Pericardium (tissue), 1 donor: ENCODE measurements around a stretch of chr7.

GRCh38 chr7:130794317-130794776 is 60.3 kb upstream of the KLF14 start:
- RRBS, result no CpG with 5 or more reads among the region's 8 CpGs

DNA sequence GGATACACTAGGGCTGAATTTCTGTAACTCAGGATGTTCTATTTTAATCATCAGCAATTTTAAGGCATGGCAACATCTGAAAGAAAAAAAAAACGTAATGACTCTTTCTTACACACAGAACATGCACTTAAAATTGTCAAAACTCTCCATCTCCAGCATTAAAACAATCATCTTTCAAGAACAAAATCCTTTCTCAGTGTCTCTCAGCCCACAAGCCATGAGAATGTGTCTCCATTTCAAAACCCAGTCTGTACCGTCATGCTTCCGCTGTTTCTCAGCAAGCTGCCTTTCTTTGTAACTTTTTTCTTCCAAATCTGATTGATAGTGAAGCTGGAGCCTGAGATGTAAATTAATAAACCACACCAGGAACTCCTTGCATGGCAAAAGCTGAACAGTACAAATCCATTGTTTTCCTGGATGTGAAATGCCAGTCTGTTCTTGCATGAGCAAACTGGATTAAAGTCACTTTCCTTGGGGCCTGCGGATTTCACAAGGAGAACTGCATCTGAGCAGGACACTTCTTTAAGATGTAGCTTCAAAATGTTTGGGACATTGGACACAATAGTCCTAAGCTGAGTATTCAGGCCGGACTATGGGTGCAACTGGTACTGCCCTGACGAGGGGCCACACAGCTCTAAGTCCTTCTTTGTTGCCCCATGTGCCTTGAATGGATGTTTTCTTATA is 147.5 kb upstream of the KLF14 start:
- RRBS, result no CpG with 5 or more reads among the region's 6 CpGs

GRCh38 chr7:130900445-130900821 is 166.4 kb upstream of the KLF14 start:
- RRBS, result no CpG with 5 or more reads among the region's 4 CpGs

GRCh38 chr7:130918665-130919277 is 184.8 kb upstream of the KLF14 start:
- RRBS, result no CpG with 5 or more reads among the region's 3 CpGs

DNA sequence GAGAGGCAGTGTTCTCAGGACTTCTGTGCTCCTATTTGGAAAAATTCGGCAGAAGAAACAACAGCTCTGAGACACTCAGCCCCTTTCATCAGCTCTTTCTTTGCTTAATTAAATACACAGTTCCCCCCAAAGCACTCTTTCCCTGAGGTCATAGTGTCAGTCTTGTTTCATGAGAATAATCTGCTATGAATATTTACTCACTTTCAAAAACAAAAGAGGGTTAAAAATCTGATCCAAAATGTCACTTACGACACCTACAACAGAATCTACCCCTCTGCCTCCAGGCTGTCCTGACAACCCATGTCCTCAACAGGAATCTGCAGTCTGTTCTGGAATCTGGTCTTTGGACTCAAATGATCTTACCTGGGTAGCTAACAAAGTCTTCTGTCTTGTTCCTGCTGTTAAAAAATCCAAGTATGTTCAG is 188.7 kb upstream of the KLF14 start:
- RRBS, result no CpG with 5 or more reads among the region's 2 CpGs

DNA sequence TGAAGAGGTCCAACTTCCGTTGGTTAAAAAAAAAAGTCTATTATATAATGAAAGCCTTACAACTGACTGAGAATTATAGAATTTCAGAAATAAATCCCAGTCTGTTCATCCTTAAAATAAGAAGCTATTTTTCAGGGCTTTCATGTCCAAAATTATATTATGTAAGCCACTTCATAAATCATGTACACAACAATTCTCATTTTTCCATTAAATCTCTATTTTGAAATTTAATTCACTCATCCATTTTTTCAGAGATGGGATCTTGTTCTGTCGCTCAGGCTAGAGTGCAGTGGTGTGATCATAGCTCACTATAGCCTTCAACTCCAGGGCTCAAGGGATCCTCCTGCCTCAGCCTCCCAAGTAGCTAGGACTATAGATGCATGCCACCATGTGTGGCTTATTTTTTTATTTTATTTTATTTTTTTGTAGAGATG is 203.7 kb upstream of the KLF14 start:
- RRBS, result no CpG with 5 or more reads among the region's 2 CpGs

DNA sequence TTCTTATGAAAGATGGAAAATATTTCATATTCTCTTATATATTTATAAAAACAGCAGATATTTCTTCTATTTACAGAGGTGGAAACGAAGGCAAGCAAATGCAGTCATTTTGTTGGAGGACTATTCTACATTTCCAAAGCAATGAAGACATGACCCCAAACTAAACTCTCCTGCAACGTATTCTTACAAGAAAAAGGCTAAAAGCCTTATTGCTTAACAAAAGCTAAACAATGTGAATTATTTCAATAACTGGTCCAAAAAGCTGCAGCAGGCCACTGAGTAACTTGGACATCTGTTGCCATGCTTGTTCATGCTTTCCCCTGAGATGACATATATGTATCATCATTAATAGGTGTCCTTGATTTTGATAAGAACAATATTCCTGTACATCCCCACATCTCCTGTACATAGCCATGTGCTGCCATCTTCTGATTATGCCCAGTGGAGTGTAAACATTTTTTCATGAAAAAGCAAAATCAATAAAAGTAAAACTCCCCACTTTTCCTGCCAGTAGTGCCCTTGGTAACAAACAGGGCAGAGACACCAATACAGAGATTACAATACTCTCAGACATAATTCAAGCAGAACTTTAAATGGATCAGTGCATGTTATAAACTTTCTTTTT is 205.3 kb upstream of the KLF14 start:
- RRBS, result no CpG with 5 or more reads among the region's 2 CpGs

- RRBS, result no CpG with 5 or more reads among the region's 19 CpGs
These were observed 217.6 kb upstream of the KLF14 start for GRCh38 chr7:130951363-130952256.

DNA sequence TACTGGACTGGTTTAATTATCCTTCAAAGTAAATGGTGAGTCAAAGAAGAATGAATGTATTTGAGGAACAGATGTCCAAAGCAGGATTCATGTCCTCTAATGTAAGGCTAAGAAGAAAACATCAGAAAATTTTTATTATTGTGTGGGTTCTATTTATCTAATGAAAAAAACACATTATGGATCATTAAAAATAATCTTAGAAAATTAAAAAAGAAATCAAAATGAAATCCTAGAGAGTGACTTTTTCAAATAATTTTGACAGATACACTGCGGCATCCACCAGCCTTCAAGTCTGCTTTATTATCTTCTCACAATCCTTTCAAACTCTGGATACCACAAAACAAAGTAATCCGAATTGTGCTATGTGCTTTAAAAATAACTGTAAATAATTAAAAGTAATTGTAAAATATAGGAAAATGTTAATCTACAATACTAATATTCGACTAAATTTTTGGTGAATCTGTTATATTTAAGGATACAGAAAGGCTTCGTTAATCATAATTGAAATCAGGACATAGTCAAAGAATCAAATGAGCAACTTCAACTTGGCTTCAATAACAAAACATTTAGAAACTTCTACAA is 246.5 kb upstream of the KLF14 start:
- RRBS, result no CpG with 5 or more reads among the region's 4 CpGs

DNA sequence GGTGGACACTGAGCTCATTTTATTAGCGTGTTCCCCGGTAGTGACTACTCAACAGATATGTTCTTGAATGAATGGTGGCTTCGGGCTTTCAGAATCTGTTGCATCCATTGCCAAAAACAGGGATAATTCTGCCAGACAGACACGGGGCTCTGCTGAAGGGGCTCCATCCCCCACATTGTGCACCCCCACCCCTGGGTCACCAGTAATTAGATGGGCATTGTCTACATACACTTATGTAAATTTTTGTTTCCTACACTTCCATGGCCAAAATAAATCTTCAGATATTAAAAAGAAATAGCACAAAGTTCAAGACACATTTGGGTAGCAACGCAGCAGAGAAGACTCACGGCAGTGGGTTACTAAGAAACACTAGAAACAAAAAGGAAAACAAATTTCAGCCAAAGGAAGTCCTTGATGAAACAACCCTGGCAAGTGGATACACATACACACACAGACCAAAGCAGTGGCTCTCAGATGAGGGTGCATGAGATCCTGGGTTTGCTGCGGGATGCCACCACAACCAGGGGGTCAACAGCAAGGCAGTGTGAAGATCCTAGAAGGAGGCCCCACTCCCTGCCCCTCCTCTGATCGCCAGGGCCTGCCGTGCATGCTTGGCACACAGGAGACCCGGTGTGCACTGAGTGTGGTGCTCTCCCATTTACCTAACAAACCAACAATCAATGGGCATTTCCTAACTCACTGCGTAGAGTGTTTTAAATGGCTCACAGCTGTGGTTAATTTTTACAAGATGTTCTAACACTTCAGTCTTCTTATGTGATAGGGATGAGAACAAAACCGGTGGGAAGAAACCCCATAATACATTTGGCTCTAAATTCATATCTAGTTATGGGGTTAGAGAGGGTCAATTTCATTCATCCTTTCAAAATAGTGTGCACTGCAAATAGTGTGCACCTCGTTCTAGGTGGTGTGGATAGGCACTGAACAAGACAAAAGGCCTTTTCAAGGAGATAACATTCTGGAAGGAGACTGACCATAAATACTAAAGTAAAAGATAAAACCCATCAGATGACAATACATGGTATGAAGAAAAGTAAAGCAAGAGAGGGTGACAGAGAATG is 252.3 kb upstream of the KLF14 start:
- RRBS, result no CpG with 5 or more reads among the region's 13 CpGs

DNA sequence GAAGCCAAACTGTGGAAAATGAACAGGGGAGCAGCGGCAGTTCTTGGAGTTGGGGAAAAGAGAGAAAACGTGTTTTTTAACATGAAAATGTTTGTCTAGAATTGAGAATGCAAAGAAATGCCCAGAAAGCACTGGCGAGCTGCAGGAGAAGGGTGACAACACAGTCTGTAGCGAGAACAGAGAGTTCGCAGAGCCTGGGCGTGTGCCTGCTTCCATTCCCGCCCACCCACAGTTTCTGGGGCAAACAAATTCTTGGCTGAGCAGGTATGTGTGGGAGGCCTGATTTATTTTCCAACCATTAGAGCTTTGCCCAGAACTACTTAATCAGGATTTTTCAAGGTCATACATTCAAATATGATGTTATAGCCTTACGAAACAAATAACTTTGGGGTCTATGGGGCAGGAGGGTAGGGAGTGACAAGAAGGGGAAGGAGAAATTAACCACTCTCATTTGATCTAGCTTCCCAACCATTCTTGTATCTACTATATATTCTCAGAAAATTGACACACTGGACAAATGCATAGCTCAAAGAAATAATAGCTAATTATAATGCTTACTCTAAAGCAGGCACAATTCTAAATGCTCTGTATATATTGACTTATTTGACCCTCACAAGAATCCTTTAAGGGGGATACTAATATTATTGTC is 260.8 kb upstream of the KLF14 start:
- RRBS, result no CpG with 5 or more reads among the region's 8 CpGs

DNA sequence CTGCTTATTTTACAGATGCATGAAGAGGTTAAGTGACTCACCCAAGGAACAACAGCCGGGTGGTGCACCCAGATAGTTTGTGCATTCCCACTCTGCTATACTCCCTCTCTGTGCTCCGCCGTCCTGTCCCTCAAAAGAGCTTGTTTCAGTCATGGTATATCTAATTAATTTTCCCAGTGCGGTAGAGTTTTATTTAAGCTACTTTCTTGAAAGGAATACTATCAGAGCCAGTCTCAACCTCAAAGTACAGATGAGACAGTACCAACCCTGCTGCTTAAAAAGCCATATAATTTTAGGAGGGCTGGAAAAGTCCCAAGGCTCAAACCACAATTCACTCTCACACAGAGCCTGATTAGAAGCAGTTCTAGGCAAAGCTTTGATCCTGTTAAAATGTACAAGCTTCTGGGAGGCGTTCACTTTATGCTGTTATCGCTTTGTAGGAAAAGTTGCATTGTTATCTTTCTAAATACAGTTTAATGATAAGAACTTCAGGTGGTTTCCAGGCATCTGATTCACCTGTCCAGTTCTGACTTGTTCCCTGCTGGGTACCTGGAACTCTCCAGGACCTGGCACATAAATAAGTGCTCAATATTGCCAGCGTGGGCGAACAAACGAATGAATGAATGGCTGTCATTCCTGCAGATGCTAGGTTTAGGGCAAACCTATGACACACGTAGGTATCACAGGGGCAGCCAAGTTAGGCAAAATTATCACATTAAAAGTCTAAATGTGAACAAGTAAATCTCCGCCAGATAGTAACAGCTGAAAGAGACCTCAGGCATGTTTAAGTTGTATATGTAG is 261.6 kb upstream of the KLF14 start:
- RRBS, result no CpG with 5 or more reads among the region's 11 CpGs

- RRBS, result no CpG with 5 or more reads among the region's 2 CpGs
These were observed 264.9 kb upstream of the KLF14 start for GRCh38 chr7:130998623-130999492.

- RRBS, result no CpG with 5 or more reads among the region's 10 CpGs
These were observed 266.3 kb upstream of the KLF14 start for GRCh38 chr7:131000055-131000878.

- RRBS, result no CpG with 5 or more reads among the region's 4 CpGs
These were observed 282.4 kb upstream of the KLF14 start for GRCh38 chr7:131016284-131016988.

DNA sequence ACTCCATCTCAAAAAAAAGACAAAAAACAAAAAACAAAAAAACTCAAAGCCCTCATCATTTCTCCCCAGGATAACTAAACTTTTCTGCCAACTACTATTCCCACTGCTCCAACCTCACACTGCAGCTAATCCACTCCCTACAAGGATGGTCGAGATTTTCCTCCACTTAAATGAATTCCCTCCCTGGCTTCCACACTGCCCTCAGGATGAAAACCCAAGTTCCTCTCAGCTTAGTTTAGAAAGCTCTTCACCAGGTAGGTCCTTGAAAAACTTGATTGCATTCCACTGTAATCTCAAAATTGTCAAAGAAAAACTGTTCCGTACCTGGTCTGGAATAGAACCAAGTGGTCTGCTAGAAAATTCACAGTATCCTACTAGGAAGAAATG is 294.3 kb upstream of the KLF14 start:
- RRBS, result no CpG with 5 or more reads among the region's 2 CpGs

DNA sequence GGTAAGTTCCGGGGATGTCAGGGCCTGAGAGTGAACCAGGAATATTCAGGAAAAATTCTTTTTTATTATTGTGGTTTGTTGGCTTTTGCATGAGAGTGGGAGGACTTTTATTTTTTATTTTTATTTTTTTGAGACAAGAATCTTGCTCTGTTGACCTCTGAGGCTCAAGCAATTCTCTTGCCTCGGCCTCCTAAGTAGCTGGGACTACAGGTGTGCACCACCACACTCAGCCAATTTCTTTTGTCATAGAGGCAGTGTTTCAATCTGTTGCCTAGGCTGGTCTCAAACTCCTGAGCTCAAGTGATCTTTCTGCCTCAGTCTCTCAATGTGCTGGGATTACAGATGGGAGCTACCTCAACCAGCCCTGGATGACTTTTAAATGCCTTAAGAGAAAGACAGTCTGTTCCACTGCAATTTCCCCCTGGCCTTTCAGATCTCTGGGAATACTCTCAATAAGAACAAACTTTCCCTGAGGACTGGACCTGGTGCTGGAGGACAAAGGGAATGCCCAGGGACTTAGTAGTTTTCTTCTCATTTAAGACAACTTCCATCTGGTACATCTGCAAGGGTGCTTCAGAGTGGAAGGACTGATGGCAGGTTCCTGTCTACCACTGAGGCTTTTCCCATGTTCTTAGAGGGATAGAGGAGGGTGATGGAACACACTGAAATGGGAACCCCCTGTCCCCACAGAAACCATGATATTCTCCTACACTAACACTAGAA is 296.1 kb upstream of the KLF14 start:
- RRBS, result no CpG with 5 or more reads among the region's 2 CpGs

DNA sequence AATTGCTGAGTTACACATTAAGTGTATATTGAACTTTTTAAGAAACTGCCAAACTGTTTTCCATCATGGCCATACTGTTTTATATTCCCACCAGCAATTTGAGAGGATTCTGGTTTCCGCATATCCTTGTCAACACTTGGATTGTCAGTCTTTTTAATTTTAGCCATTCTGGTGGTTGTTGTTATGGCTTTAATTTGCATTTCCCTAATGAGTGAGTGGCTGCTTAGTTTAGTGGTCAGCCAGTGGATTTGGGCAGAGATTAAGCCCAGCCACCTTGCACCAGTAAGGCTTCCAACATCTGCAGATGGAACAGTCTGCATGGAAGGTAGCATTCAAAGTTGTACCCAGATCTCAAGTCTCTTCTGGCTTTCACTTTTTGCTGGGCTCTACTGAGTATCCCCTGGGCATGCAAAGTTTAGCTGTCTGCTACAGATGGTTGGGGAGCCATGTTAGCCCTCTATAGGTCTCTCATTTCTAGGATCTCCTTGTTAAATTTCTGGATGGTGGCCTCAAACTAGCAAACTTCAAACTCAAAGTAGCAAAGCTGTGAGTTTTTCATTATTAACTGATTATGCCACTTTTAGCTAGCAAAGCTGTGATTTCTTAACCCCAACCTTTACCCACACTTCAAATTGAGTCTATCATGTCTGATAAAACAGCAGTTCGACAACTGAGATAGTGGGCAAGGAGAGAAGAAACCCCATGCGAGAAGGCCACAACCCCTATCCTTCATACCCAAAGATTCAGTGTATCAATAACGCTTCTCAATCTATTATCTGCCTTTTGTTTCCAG is 280.8 kb upstream of the MKLN1 start:
- RRBS, result no CpG with 5 or more reads among the region's 4 CpGs

- RRBS, result no CpG with 5 or more reads among the region's 15 CpGs
These were observed 267.9 kb upstream of the MKLN1 start for GRCh38 chr7:131059457-131060532.

GRCh38 chr7:131100465-131101600 is 226.8 kb upstream of the MKLN1 start:
- RRBS, result no CpG with 5 or more reads among the region's 10 CpGs